Heart left ventricle (tissue), 7 donors: Measurements from ENCODE around the genes WDTC1 and TMEM222.

GRCh38 chr1:26288556-26288984, 8.7 kb downstream of the SH3BGRL3 start:
- PRO-cap, 6 experiments, result no peak in any of the 6 experiments
- RAMPAGE, long total RNA, 2 experiments, result no peak in any of the 2 experiments
- RRBS, result no CpG with 5 or more reads among the region's 3 CpGs

DNA sequence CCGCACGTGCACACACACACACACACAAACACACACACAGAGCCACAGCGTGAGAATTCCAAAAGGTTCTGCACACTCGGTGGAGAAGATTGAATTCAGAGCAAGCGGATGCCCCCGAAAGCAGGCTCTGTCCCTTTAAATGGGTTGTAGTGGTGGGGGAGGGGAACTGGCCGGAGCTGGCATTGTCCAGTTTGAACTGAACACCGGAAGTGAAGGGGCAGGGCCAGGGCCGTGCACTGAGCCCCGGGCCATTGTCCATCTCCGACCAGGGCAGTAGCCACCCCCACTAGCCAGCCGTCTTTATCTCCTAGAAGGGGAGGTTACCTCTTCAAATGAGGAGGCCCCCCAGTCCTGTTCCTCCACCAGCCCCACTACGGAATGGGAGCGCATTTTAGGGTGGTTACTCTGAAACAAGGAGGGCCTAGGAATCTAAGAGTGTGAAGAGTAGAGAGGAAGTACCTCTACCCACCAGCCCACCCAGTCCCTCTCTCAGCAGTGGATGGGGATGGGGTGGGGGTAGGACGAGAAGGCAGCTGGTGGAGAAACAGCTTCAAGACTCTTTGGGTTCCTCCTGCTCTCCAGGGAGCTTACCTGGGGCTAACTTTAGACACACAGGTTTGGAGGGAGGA, 1.2 kb upstream of the LIN28A start:
- PRO-cap, 6 experiments, result no peak in any of the 6 experiments
- RAMPAGE, long total RNA, 2 experiments, result no peak in any of the 2 experiments
- RRBS, result 4% methylated on average over 3 of the region's 15 CpGs

GRCh38 chr1:26471313-26471783, 892 bp upstream of the HMGN2 start:
- PRO-cap, 6 experiments, result peak in 1 of 6 experiments; most common plus-strand start chr1:26471524 (in 1)
- RAMPAGE, long total RNA, 2 experiments, result no peak in any of the 2 experiments
- RRBS, result 3% methylated on average over 1 of the region's 20 CpGs

GRCh38 chr1:26694914-26695345, 885 bp upstream of the ARID1A start:
- PRO-cap, 6 experiments, result no peak in any of the 6 experiments
- RAMPAGE, long total RNA, 2 experiments, result no peak in any of the 2 experiments
- RRBS, result no CpG with 5 or more reads among the region's 11 CpGs

GRCh38 chr1:26766014-26766706, 21.6 kb upstream of the PIGV start:
- PRO-cap, 6 experiments, result no peak in any of the 6 experiments
- RAMPAGE, long total RNA, 2 experiments, result no peak in any of the 2 experiments
- RRBS, result no CpG with 5 or more reads among the region's 2 CpGs

- PRO-cap, 6 experiments, result no peak in any of the 6 experiments
- RAMPAGE, long total RNA, 2 experiments, result no peak in any of the 2 experiments
- RRBS, result no CpG with 5 or more reads among the region's 5 CpGs
Measured at GRCh38 chr1:26782506-26783694, 4.8 kb upstream of the PIGV start.

DNA sequence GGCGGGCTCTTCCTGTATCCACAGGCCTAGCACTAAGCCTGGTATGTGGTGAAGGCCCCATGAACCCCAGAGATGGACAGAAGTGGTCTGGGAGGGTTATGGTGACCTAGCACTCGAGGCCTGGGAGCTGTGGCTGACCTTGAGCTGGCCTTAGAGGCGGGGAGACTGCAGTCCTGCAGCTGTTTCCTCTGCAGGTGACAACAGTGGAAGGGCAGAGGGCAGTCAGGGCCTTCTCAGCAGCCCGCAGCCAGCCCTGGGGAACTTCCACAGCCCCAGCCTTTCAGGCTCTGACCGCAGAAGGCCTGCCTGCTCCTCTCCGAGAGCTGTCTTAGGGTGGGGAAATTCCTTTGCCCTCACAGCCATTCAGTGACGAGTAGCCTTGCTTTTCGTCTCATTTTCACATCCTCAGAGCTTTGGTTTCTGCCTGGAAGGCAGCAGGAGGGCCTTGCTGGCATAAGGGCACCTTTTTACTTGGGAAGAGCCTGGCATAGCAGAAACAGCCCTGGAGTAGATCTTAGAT, 12.4 kb downstream of the ZDHHC18 start:
- PRO-cap, 6 experiments, result no peak in any of the 6 experiments
- RAMPAGE, long total RNA, 2 experiments, result no peak in any of the 2 experiments
- RRBS, result no CpG with 5 or more reads among the region's 8 CpGs

- PRO-cap, 6 experiments, result peak in 6 of 6 experiments; most common plus-strand start chr1:26865385 (in 6); most common minus-strand start chr1:26865089 (in 6)
- RAMPAGE, long total RNA, 2 experiments, result no peak in any of the 2 experiments
- RRBS, result 1% methylated on average over 25 of the region's 86 CpGs
Measured at GRCh38 chr1:26864546-26865622, 1.9 kb downstream of the SFN start.

DNA sequence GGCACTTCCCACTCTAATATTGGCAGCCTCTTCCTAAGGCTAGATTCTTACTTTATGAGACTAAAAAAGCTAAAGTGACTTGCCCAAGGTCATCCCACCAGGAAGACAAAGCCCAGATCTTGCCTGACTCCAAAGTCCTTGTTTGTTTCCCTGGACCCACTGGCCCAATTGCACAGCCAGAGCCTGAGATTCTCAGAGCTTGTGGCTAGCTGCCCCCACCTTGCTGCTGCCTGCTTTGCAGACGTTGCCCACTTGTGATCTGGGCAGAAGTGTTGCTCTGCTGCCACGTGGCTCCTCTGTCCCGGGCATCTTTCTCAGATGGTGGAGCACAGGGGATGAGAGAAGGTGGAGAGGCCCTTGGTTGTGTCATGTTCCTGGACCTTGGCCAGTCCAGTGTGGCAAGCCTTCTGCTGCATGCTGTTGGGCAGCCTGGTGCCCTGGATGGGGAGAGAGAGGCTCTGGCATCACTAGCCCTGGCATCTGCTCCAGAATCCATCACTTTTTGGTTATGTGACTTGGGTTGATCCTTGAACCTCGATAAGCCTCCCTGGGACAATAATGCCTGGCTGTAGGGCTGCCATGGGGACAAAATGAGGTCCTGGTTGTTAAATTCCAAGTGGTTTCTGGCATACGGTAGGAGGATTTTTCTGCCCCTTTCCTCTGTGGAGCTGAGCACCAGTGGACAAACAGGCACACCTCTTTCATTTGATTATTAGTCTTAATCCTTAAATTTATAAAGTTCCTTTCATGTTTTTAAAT, 1.5 kb upstream of the NR0B2 start:
- PRO-cap, 6 experiments, result peak in 1 of 6 experiments; most common plus-strand start position 336 of the sequence (in 1); most common minus-strand start position 237 of the sequence (in 1)
- RAMPAGE, long total RNA, 2 experiments, result no peak in any of the 2 experiments
- RRBS, result no CpG with 5 or more reads among the region's 5 CpGs

- PRO-cap, 6 experiments, result no peak in any of the 6 experiments
- RAMPAGE, long total RNA, 2 experiments, result no peak in any of the 2 experiments
- RRBS, result no CpG with 5 or more reads among the region's 6 CpGs
Measured at GRCh38 chr1:26970870-26971184, 10.6 kb upstream of the KDF1 start.

DNA sequence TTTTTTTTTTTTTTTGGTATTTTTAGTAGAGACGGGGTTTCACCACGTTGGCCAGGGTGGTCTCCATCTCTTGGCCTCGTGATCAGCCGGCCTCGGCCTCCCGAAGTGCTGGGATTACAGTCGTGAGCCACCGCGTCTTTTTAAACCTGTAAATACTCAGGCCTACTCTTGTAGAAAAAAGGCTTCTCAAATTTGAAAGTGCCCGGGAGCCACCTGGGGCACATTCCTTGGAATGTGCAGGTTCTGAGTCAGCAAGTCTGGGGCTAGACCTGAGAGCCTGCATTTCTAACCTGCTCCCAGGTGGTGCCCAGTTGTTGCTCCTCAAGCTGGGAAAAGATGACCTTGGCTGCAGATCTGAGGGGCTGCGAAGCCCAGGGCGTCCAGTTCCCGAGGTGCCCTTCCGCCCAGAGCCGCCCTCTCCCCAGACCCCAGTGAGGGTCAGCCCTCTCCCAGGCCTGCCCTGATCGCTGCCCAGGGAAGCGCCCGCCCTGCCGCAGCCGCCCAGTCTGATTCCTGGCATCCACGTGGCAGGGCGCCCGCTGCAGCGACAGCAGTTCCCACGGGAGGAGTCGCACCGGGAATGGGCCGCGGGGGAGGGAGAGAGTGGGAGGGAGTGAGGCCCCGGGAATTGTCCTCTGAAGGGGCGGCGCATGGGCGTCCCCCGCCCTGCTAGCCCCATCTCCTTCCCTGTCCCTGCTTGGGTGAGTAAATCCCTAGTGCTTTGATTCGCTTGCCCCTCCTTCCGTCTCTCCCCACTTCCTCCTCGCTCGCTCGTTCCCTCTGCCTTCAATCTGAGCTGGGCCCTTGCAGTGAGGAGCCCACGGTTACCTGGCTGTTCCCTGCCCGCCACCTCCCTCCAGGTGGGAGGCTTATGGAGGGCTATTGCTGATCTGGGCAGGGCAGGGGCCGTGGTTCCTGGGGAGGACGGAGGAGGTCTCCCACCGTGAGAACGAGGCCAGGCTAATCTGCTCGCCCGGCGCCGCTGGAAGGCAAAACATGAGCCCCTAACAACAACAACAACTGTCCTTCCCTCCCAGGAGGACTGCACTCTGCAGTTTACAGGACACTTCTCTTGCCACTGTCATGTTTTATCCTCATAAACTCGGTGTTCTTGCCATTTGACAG, 18.8 kb upstream of the TENT5B start:
- PRO-cap, 6 experiments, result peak in 6 of 6 experiments; most common plus-strand start position 789 of the sequence (in 3); most common minus-strand start position 582 of the sequence (in 3)
- RAMPAGE, long total RNA, 2 experiments, result no peak in any of the 2 experiments
- RRBS, result 3% methylated on average over 4 of the region's 50 CpGs

DNA sequence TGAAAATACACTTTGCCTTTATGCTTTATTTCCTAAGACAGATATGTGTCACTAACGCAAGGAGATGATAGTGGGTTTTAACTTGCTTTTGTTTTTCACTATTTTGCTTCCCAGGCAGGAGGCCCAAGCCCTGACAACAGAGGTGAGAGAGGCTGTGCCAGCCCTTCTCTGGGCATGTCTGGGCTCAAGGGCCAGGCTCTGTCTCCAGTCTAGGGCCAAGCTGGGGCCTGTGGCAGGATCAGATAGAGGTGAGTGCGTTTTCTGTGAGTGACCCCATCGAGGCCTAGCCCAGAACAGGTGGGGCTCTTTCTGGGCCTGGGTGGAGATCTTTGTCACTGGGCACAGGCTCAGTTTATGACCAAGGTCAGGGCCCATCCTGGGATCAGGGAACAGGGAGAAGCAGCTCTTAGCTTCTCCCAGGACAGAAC, 20.7 kb upstream of the TENT5B start:
- PRO-cap, 6 experiments, result no peak in any of the 6 experiments
- RAMPAGE, long total RNA, 2 experiments, result no peak in any of the 2 experiments
- RRBS, result no CpG with 5 or more reads among the region's 3 CpGs

DNA sequence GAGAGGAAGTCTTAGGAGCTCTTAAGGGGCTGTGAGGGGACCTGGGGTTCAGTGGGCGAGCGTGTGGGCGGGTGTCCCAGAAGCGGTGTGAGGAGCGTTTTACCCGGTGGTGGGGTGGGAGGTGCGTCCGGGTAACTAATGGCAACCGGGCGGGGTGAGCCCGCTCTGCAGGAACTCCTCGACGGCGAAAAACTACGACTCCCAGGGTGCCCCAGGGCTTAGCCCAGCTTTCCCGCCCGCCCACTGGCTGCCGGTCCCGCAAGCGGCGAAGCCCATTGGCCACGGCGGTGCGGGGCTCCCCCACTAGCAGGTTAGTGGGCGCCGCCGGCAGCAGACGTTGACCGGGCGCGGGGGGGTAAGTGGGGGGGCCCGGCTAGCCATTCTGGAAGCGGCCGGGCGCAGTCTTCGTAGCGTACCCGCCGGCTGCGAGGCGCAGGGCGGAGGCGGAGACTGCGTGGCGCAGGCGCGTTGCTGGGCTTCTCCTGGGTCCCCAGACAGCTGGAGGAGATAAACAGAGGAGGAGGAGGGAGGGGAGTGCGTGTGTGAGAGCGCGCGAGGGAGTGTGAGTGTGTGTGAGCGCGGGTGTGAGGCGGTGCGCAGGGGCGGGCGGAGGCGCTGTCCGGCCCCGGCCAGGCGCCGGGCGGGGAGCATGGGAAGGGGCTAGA, at the start of gene WDTC1:
Gene WDTC1, plus strand, starts transcription at position 474 of the 665 bp plus-strand sequence.
- PRO-cap, 6 experiments, result peak in 6 of 6 experiments; most common plus-strand start position 514 of the sequence (in 5); most common minus-strand start position 194 of the sequence (in 5)
- RAMPAGE, long total RNA, 2 experiments, result no peak in any of the 2 experiments
- RRBS, result 2% methylated on average over 17 of the region's 63 CpGs

DNA sequence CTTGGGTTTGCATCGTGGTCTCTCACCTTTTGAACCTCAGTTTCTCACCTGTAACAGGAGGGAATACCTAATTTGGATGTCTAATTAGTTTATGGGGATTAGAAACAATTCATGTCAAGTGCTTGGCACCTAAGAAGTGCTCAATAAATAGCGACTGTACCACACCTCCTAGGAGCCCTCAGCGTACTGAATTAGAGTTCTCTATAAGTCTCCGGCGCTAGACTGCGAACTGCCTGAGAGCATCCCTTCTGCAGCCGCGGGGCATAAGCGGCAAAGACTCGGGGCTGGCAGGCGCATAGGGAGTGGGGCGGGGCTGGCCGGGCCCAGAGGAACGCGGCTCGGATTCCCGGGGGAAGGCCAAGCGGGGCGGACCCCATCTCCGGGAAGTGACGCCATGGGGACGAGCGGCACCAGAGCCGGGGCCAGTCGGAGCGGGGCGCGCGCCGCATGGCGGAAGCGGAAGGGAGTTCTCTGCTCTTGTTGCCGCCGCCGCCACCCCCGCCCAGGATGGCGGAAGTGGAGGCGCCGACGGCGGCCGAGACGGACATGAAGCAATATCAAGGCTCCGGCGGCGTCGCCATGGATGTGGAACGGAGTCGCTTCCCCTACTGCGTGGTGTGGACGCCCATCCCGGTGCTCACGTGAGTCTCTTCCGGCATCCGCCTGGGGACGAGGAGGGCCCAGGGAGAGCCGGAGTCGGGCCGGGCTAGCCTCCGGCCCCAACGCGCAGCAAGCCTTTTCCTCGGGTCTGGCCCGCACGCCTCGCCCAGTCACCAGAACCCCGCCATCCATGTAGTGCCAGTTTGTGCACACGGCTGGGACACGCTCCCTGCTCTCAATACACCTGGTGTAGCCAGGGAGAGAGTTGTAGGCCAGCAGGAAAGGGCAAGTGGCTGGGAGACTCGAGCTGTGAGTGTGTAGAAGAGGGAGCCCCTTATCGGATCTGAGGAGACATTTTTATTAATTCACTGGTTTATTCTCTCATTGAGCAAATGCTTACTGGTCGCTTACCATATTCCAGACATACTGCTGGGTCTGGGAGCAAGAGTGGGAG, at the start of gene TMEM222:
Gene TMEM222, plus strand, starts transcription at position 413 of the 1,054 bp plus-strand sequence.
- PRO-cap, 6 experiments, result peak in 6 of 6 experiments; most common plus-strand start position 495 of the sequence (in 6); most common minus-strand start position 269 of the sequence (in 3)
- RAMPAGE, long total RNA, 2 experiments, result start-site peak on the plus strand in 2 of 2 experiments, centred at positions 512 to 518 of the sequence, 132 to 137 reads per replicate
- RRBS, result 1% methylated on average over 19 of the region's 72 CpGs

- PRO-cap, 6 experiments, result no peak in any of the 6 experiments
- RAMPAGE, long total RNA, 2 experiments, result no peak in any of the 2 experiments
- RRBS, result 49% methylated on average over 5 of the region's 26 CpGs
Measured at GRCh38 chr1:27342902-27343817, 1.3 kb downstream of the SYTL1 start.

DNA sequence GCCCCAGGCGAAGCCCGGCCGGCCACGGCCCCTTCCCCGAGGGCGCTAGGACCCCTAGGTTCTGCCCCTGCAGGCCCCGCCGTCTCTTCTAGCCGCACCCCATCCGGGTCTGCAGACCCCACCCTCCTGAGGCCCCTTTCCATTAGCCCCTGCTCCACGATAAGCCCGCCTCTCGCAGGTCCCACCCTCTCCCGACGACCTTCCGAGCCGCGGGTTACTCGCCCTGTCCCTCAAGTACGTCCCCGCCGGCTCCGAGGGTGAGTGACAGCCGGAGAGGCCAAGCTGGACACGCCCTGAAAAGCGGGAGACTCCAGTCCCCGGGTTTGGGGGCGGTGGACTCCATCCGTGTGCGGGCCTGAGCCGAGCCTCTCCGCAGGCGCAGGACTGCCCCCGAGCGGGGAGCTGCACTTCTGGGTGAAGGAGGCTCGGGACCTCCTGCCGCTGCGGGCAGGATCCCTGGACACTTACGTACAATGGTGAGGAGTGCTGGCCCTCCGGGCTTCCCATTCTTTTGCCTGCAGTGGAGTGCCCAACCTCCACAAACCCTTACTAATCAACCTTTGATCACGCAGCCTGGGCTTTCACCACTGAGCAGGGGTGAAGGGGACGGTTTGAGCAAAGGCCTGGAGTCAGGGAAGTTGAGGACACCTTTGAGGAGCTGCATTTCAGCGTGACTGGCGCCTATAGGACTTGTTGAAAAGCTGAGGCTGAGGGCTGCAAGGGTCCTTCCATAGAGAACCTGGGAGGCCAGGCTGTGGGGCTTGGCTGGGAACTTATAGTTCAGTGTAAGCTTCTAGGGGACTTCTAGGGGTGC, 9.5 kb downstream of the SYTL1 start:
- PRO-cap, 6 experiments, result peak in 5 of 6 experiments; most common plus-strand start position 306 of the sequence (in 2); most common minus-strand start position 111 of the sequence (in 5)
- RAMPAGE, long total RNA, 2 experiments, result no peak in any of the 2 experiments
- RRBS, result 8% methylated on average over 10 of the region's 44 CpGs

DNA sequence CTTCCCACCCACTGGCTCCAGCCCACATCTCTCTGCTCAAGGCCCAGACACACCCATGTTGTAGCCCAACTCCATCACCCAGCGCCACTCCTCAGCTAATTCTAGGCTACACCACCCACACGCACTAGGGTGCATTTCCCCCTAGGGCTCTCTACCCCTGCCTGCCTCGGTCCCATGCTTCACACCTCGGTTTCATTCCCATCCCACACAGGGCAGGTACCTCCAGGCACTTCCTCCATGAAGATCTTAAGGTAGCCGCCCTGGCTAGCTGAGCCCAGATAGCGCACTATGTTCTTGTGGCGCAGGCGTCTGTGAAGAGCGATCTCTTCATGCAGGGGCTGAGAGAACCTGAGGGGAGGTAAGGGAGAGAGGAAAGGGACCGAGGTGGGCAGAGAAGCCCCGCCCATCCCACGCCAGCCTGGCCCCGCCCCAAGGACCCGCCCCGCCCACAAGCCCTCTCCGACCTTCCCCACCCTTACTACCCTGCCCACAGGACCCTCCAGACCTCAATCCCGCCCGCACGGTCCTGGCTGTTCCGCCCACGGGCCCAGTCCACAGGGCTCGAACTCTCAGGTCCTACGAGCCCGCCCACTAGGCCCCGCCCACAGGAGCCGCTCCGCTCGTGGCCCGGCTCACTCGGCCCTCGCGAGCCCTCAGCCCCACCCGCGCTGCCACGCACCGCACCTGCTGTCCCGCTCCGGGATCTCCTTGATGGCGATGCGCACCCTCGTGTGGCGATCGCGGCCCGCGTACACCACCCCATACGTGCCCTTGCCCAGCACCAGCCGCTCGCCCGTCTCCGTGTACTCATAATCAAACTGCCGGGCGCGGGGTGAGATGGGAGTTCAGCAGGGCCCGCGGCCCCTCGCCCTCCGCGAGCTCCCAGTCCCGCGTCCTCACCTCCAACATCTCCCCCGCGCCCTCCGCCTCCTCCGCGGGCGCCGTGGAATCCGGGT, 6.5 kb downstream of the MAP3K6 start:
- PRO-cap, 6 experiments, result no peak in any of the 6 experiments
- RAMPAGE, long total RNA, 2 experiments, result no peak in any of the 2 experiments
- RRBS, result 19% methylated on average over 15 of the region's 69 CpGs

- PRO-cap, 6 experiments, result no peak in any of the 6 experiments
- RAMPAGE, long total RNA, 2 experiments, result no peak in any of the 2 experiments
- RRBS, result no CpG with 5 or more reads among the region's 11 CpGs
Measured at GRCh38 chr1:27361426-27362140, 5.2 kb downstream of the MAP3K6 start.

- PRO-cap, 6 experiments, result peak in 6 of 6 experiments; most common plus-strand start chr1:27365708 (in 6); most common minus-strand start chr1:27365906 (in 6)
- RAMPAGE, long total RNA, 2 experiments, result no peak in any of the 2 experiments
- RRBS, result 1% methylated on average over 10 of the region's 67 CpGs
Measured at GRCh38 chr1:27365361-27366389, 1.1 kb downstream of the MAP3K6 start.

DNA sequence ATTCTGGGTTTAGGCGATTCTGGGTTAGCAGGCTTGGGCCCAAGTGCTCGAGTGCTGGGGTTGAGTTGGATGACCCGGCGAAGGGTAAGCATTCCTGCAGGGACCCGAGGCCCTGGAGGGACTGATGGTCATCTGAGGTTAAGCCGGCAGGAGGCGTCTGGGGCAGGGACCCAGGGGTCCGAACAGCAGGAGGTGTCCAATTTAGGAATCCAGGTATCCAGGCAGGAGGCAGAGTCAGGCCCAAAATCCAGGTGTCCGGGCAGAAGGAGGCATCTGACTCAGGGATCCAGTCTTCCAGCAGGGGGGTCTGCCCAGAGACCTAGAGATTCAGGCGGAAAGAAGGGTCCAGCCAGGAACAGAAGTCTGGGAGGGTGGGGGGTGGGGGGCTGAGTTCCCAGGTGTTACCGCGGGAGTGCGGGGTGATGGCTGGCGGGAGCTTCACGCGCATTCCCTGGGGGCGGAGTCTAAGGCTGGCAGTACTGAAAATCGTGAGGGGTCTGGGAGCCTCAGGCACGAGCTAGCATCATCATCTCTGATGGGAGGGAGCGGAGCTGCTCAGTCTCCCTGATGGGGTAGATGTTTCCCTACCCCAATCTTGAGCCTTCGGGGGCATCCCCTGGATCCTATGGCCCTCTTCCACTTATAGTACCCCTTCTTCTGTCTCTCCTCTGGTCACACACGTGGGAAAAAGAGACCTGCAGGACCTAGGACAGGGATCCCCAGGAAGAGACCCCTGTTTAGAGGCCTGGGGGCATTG, 610 bp downstream of the GPR3 start:
- PRO-cap, 6 experiments, result no peak in any of the 6 experiments
- RAMPAGE, long total RNA, 2 experiments, result no peak in any of the 2 experiments
- RRBS, result 15% methylated on average over 7 of the region's 22 CpGs